Bronchial epithelial cell (primary cell): ENCODE results near the gene HACD1.

DNA sequence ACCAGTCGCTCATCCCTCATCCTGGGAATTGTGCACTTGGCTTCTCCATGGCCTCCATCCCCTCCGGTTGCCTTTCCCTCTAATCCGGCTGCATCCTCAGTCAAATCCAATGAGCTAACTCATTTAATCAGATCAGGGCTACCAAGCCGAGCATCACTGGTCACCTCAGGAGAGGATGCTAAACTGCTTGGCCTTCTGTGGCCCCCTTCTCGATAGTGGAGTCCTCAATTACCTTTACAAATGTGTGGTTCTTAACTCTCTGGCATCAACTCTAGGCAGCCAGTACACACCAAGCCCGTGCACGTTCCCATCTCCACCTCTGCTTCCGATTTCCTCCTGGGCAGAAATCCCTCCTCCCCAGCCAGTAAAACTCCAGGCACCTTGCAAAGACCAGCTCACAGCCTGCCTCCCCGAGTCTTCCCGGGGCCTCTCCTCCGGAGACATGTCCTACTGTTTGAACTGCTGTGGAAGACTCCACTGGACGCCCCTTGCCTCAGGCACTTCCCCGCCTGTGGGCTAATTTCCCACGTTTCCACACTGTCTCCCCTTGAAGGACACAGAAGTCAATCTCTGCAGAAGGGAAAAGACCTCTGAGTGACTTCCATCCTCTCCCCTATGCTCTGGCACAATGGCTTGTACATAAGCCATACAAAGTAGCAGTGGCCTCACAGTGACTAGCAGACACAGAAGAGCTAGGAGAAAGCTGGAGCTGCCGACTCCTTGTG is 210.6 kb upstream of the FRMD4A start:
- RRBS, 2 experiments: no CpG with 5 or more reads among the region's 15 CpGs

GRCh38 chr10:14592545-14593136 is 182.1 kb downstream of the FAM107B start:
- RRBS, 2 experiments: no CpG with 5 or more reads among the region's 8 CpGs

DNA sequence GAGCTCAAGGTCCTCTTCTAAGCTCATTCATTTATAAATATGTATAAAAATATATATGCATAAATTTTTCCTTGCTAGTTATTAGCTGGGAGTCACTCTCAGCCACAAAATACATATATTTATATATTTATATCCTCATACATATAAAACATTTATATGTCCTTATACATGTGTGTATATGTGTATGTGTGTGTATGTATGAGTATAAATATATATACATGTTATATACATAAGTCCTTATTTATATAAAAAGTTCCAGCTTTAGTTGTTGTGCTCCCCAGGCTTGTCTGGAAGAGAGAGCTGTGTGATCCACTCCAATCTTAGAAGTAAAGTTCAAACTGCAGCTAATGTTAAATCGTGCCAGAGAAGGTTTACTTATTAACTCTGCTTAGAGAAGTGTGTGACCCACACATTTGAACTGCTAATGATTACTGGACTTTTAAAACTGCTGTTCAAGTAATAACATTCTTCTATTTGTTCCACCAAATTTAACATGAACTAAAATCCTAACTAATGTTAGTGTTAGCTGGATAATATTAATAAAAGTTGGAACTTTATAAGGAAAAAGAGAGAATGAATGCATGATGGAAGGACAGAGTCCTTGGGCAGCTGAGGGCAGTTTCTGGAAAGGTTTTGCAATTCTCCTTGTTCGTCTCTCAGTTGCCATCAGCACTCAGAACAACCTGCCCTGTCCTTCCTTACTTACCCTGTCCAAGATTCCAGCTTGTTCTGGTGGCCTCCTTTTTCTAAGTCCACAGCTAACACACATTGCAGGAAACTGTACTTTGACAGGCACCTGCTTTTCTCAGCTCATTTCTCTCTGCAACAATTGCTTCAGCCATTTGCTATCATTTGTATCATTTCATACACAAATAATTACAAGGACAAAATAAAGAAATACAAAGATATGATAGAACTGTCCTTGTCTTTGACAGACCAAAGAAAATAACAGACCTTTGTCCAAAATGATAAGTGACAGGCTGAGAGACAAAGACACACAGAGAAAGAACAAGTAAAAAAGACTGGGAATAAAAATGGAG is 162.6 kb downstream of the FAM107B start:
- RRBS, 2 experiments: no CpG with 5 or more reads among the region's 2 CpGs

DNA sequence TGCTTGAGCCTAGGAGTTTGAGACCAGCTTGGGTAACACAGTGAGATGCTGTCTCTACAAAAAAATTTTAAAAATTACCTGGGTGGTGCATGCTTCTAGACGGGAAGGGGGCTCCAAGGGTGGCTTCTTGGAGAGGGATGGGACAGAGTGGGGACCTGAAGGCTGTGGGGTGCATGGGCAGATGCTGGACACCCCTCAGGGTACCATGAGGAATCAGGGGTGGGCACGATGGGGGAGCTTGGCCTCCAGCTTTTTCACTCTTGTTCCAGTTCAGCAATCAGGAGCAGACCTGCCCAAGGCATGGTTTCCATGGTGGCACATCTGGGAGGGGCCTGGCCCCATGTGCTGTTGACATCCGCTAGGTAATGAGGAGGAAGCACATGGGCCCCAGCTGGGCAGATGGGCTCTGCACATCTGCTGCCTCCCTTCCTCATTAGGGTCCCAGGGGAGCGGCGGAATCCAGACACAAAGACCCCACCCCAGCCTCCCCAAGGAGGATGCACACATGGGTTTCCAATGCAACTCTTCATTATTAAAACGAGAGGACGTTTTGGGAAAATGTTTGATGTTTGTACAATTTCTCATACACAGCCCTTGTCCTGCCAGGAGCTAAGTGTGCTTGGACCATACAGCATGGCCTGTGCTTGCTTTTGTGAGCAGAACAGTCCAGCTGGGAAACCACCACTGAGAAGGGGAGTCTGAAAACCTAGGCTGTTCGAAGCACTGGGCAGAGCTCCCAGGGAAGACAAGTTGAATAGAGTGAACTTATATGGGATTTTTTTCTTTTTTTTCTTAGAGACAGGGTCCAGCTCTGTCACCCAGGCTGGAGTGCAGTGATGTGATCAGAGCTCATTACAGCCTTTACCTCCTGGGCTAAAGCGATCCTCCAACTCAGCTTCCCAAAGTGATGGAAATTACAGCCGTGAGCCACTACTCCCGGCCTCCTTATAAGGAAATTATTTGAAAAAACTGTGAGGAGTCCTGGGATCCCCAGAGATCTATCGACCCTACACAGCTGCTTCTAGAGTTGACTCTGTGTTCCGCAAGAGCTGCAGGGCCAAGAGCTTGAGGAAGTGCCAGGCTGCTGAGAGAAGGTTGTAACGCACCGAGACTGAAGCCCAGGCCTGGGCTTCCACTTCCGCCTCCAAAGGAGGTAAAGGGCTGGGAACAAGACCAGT is 23.6 kb downstream of the FAM107B start:
- RRBS, 2 experiments: no CpG with 5 or more reads among the region's 16 CpGs

GRCh38 chr10:15141032-15141554 is 27.4 kb downstream of the NMT2 start:
- RRBS, 2 experiments: no CpG with 5 or more reads among the region's 10 CpGs

GRCh38 chr10:15374146-15374746 is 3.2 kb upstream of the FAM171A1 start:
- RRBS, 2 experiments: no CpG with 5 or more reads among the region's 4 CpGs

DNA sequence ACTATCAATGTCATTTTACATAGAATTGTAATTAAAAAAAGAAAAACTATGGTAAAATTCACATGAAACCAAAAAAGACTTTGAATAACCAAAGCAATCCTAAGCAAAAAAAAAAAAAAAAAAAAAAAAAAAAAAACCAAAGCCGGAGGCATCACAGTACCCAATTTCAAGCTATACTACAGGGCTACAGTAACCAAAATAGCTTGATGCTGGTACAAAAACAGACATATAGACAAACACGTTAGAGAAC is 189.0 kb upstream of the PTER start:
- RRBS, 2 experiments: no CpG with 5 or more reads among the region's 2 CpGs

GRCh38 chr10:16436284-16436876 is 430 bp upstream of the PTER start:
- RRBS, 2 experiments: no CpG with 5 or more reads among the region's 19 CpGs

GRCh38 chr10:16520349-16520659 is 1.4 kb downstream of the C1QL3 start:
- RRBS, 2 experiments: 1 to 2% methylated on average over 12 of the region's 30 CpGs

DNA sequence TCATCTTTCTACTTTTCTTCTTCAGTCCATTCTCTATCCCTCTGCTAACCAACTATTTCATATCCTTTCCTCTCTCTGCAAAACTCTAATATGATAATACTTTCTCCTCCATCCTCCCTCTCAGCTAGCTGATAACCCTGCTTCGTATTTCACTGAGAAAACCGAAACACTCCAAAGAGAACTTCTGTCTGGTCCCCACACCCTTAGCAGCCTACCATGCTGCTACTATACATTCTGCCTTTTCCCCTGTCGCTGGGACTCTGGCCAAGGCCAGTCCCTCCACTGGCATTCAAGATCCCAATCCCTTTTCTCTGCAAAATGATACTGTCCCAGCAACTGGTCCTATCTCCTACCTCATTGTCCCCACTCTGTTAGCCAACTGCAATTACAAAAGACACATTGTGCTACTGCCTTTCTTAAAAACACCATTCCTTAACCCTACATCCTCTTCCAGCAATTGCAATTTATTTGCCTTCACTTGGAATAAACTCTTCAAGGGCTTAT is 113.6 kb upstream of the C1QL3 start:
- RRBS, 2 experiments: no CpG with 5 or more reads among the region's 3 CpGs

GRCh38 chr10:16944923-16945518 is 127.8 kb upstream of the RSU1 start:
- RRBS, 2 experiments: no CpG with 5 or more reads among the region's 4 CpGs

- RRBS, 2 experiments: no CpG with 5 or more reads among the region's 8 CpGs
These were observed 149.7 kb upstream of the RSU1 start for GRCh38 chr10:16966806-16967354.

- RRBS, 2 experiments: no CpG with 5 or more reads among the region's 6 CpGs
These were observed 150.3 kb upstream of the RSU1 start for GRCh38 chr10:16967355-16968162.

DNA sequence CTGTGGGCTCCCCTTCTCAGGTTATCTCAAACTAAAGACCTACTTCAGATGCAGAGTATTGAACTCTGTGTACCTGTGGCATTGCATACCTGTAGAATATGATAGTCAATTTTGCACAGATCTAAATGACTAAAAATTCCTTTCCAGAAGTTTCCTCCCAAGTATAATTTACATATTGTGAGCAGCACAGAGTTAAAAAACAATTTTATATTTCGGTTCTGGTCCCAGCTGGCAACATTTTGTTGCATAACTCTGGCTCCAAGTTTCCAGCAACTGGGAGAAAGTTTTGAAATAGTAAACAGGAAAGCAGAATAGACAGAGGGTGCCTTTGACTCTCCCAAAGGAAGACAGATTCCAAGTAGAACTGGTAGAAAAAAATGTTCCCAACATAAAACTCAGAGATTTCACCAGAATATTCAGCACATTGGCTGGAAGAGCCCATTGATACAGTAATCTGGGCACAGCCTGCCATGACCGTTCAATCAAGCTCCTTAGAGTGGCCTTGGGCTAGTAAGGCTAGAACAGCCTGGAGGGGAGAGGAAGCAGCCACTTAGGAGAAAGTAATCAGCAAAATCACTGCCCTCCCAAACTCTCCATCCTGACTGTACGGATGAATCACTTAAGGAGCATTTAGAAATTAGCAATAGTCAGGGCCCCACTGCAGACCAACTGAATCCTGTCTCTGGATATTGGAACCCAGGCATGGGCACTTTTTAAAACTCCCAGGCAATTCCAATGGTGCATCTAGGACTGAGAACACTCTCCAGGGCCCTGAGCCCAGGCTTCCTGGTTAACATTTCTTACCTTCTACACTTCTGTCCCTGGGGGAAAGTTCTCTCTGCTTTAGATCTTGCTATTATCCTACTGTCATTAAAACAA is 120.4 kb downstream of the CUBN start:
- RRBS, 2 experiments: no CpG with 5 or more reads among the region's 3 CpGs

DNA sequence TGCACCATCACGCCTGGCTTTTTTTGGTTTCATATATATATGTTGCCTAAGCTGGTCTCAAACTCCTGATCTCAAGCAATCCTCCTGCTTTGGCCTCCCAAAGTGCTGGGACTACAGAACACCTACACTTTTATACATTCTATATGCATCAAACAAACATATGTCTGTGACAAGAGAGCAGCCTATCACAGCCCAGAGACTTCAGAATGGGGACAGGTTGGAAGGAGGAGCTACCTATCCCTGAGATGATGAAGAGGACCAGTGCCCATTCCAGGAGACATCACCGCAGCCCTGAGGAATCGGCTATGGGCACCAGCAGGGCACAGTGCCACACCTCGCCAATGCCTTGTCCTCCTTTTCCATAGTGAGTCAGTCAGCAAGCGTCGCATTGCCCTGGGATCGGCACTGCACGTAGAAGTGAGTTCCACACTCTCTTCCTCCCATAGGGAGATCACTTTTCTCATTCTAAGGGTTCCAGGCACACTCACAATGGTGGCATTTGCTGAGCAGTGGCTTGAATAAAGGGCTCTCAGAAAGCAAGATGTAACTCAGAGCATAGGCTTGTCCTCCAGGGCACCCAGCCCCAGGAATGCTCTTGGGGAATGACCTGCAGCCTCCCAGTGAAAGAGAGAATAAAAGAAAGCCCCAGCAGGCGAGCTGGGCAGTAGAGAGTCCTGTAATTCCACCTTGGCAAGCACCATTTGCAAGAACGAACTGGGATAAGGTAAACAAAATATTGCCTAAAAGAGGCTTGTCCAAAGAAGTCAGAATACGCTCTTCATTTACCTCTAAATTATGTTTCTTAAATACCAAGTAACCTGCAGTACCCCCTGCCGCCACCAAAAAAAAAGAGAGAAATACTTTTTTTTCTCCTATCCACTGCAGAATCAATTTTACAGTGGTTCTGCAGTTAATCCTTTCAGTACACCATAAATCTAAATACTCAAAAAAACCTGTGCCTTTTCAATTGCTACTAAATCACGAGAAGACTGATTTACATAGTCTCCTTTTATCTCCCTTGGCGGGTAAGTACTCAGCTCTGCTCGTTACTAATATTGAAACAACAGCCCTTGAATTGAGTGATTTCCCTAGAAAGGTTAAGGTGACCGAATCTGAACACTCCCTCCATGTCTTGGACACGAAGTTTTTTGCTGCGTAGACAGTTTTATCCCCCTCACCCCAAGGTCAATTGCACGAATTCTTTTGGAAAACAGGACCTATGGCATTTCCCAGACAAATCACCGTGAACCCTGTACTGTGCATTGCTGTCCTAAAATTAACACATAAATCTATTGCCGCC is 969 bp upstream of the VIM start:
- RRBS, 2 experiments: no CpG with 5 or more reads among the region's 21 CpGs

GRCh38 chr10:17230240-17230437 is 2.1 kb downstream of the VIM start:
- RRBS, 2 experiments: no CpG with 5 or more reads among the region's 7 CpGs

DNA sequence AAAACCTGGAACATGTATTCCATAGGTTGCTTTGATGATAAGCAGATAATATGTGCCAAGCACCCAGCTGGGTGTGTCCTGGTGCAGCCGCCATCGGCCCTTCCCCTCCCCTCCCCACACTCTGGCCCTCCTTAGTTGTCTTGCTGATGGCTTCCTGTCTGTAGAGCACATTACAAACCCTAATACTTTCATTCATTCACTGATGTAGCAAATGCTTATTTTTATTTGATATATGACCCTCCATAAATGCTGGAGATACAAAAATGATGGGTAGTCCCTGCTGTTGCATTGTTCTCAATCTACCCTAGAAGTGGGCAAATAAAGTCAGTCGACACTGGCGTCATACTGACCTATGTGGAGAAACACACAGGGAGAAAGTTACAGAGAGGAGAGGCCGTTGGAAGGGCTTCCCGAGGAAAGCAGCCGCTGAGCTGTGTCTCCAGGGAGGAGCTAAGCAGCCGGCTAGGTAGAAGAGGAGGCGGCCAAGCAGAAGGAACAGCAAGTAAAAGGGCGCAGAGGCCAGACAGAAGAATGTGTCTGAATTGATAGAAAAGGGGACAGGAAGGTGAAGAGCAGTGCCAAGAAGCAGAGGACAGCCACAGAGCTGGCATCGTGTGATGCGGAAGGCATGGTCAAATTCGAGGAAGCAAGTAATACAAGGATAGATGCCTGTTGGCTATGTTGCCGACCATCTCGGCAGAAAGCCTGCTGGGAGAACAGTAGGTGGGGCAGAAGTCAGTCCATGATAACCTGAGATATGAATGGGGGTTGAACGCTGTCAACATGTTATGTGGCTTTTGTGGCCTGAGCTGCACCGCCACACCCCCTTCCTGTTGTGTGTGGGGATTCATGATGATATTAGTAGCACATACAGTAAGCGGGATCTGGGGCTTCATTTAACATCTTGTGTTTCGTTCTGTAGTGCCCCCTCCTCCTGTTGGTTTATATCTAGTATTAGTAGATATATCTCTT is 25.9 kb downstream of the ST8SIA6 start:
- RRBS, 2 experiments: no CpG with 5 or more reads among the region's 19 CpGs

DNA sequence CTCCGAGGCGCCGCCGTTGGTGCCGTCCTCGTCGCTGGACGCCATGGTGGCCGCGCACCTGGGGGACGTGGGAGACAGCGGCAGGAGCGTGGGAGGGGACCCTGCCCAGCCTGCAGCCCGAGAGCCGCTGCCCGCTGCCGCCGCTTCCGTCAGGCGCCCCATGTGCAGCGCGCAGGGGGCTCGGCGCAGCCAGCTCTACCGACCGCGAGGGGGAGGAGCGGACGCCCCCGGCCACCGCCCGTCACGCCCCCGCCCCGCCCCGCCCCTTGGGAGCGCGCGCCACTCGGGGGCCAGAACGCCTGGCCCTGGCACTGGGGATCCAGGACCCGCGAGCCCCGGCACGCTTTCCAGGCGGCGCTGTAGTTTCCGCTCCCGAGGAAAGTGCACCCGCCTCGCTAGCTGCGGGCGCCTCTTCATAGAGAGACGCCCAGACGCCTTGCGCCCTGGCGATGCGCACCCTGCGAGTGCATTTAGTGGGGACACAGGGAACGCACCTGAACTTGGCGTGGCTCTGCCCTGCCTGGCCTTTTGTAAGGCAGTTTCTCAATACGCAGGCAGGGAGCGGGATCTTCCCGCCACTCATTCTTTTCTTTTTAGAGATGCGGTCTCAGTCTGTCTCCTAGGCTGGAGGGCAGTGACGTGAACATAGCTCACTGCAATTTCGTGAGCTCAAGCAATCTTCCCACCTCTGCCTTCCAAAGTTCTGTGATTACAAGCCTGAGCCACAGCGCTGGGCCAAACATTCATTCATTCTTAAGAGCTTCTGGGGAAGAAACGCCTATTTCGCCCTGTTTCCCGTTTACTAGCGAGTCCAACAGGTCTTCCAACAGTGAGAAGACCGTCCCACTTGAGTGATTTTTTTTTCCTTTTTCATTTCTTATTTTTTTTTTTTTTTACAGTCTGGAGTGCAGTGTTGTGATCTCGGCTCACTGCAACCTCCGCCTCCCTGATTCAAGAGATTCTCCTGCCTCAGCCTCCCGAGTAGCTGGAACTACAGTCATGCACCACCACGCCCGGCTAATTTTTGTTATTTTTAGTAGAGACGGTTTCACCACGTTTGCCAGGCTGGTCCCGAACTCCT is at the start of gene HACD1:
Gene HACD1, minus strand, starts transcription at position 197 of the 1,081 bp plus-strand sequence.
- RRBS, 2 experiments: 0% methylated on average over 7 of the region's 81 CpGs; no CpG with 5 or more reads in 1 of the 2 experiments

- RRBS, 2 experiments: no CpG with 5 or more reads among the region's 5 CpGs
These were observed 21.6 kb upstream of the MRC1 start for GRCh38 chr10:17787562-17788026.

- RRBS, 2 experiments: no CpG with 5 or more reads among the region's 5 CpGs
These were observed 54.3 kb downstream of the MRC1 start for GRCh38 chr10:17863513-17863712.